Measurements from ENCODE around the genes ARL16 and HGS.

DNA sequence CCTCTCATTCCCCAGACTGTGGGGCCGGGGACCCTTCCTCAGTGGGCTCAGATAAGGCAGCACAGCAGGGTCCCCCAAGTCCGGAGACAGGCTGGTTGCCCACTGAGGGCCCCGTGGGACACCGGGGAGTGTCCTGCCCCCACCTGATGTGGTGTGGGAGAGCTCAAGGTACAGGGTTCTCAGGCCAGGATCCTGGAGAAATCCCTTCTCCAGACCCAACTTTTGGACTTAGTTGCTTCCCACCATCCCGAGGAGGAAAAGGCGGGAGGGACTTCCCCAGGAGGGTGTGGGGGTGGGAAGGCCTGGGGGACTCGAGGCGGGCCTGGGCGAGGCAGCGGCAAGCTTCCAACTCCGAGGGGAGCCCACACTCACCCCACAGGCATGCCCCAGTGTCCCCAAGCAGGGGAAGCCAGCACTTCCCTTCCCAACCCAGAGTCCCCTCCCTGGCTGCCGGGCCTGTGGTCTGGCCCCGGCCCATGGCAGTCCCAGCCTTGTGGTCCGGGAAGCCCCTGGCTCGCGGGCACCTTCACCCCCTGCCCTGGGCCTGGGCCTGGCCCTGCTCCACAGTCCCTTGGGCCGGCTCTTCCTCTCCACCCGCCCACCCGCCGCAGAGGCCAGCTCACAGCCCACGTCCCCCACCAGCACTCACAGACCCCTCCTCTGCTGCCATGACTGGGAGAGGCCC is 27.4 kb downstream of the BAHCC1 start:
- PRO-cap: no peak

- PRO-cap: no peak
Observed at GRCh38 chr17:81453746-81454157, 58.5 kb downstream of the BAHCC1 start.

DNA sequence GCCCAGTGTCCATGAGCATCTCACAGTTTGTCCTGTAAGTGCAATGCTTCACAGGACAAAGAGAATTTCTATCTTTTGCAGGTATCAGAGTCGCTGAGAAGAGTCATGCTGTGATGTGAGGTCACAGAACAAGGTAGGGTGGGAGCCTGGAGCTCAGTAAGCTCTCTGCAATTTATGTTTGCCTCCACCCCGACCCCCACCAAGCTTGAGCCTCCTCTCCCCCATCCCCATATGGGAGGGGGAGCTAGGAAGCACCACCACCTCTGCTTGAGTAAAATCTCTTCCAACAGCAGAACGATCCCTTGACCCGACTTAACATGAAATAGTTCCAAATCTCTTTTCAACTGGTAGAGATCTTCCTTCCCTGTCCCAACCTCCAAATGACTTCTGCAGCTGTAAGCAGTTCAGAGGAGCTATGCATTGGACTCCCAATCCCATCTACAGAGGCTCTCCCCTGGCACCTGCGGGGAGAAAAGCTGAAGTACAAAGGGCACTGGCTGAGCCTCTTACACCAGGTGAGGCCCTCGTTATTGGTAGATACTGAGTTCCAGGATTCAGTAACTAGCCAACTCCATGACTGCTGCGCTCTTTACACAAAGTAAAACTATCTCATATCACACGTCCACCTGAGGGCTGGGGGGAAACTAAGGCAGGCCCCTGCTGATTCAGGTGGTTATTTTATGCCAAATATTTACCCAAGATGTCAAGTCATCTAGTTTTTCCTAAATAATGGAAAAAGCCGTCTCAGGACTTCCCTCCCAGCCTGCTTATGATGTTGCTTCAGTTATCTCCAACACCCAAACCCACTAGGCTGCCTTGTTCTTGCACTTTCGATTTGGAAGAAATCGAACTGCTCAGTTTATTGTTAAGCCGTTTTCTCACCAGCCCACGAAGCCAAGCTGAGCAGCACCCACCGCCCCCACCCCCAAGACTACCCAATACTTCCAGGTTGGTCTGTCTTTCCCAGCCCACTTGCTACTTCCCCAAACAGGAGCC is 3.3 kb downstream of the ACTG1 start:
- PRO-cap: unidirectional peak, minus-strand start at position 933 of the sequence

DNA sequence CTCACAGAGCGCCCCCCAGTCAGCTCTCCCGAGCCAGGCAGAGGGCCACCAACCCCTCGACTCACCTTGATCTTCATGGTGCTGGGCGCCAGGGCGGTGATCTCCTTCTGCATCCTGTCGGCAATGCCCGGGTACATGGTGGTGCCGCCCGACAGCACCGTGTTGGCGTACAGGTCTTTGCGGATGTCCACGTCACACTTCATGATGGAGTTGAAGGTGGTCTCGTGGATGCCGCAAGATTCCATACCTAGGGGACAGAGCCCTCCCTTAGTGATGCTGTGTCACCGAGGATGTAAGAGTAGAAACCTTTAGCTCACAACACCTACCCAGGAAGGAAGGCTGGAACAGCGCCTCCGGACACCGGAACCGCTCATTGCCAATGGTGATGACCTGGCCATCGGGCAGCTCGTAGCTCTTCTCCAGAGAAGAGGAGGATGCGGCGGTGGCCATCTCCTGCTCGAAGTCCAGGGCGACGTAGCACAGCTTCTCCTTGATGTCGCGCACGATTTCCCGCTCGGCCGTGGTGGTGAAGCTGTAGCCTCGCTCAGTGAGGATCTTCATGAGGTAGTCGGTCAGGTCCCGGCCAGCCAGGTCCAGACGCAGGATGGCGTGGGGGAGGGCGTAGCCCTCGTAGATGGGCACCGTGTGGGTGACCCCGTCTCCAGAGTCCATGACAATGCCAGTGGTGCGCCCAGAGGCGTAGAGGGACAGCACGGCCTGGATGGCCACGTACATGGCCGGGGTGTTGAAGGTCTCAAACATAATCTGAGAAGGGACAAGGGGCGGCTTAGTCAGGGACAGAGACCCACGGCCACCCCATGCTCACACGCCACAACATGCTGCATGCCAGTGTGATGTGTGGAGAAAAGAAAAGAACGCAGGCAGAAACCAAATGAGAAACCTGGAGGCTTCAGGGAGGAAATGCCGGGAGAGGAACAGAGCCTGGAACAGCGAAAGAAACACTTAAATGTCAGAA is 1.4 kb downstream of the ACTG1 start:
- PRO-cap: no peak

DNA sequence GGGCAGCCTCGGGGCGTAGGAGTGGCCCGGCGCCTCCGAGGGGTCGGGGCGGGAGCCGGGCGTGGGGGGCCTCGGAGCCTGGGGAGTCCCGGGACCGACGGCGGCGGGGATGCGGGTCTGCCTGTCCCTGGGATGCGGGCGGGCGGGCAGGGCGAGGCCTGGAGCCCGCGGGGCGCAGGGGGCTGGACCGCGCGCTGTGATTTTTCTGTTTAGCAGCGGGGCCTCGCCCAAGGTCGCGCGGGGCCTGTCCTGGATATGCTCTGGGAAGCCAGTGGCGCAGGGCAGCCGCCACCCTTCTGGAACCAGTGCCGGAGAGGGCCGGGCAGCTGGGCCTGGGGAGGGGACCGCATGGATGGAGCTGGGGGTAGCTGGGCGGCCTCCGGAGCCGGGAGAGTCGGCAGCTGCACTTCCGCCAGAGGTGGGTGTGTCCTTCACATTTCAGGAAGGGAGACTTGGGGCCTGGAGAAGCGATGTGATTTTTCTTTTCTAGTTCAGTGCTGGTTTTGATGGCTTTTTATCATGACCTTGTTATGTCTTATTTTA is 2.5 kb upstream of the ACTG1 start:
- PRO-cap: bidirectional peak, plus-strand start at position 74 of the sequence, minus-strand start outside the sequence; bidirectional peak, plus-strand start at position 441 of the sequence, minus-strand start at position 411 of the sequence

GRCh38 chr17:81537064-81537772 is 9.0 kb downstream of the FSCN2 start:
- PRO-cap: no peak

DNA sequence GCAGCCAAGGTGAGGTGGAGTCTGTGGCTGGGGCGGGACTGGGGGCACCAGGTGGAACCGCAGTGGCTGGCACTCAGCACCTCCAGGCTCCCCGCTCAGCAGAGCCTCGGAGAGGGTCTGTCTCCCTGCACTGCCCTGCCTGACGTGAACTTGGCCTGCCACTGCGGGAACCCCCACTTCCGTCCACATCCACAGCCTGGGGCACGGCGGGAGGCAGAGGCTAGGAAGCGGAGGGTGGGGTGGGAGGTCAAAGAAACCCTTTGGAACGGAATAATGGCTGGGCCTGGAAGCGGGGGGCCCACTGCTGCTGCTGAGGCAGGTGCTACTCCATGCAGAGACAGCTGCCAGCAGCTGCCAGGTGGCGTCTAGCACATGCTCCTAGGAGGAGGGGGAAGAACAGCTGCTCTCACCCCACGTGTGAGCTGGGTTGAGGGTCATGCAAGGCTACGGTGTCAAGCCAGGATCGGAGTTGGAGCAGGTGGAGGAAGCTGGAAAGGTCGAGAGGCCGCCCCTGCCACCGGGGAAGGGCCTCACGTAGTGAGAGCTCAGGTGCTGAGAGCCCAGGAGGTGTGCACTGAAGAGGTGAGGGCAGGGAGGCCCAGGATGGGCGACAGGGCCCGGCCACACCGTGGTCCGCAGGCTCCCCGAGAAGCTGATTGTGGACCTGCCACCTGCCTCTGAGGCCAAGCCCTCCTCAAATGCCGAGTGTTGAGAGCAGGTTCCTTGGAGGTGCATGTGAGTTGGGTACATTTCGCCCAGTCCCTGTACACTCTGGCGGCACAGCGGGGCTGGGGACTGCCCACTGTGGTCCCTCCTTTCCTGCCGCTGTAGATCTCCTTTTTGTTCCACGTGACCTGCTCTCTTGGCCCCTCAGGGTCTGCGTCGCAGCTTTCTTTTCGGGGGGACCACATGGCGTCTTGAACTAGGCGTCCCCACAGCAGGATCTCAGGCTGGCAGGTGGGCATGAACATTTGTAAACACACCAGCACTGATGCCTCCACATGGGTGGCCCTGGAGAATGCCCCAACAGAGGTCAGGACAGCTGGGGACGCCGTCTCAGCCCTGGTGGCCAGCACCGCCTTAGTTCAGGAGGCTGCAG is 9.9 kb downstream of the FSCN2 start:
- PRO-cap: no peak

DNA sequence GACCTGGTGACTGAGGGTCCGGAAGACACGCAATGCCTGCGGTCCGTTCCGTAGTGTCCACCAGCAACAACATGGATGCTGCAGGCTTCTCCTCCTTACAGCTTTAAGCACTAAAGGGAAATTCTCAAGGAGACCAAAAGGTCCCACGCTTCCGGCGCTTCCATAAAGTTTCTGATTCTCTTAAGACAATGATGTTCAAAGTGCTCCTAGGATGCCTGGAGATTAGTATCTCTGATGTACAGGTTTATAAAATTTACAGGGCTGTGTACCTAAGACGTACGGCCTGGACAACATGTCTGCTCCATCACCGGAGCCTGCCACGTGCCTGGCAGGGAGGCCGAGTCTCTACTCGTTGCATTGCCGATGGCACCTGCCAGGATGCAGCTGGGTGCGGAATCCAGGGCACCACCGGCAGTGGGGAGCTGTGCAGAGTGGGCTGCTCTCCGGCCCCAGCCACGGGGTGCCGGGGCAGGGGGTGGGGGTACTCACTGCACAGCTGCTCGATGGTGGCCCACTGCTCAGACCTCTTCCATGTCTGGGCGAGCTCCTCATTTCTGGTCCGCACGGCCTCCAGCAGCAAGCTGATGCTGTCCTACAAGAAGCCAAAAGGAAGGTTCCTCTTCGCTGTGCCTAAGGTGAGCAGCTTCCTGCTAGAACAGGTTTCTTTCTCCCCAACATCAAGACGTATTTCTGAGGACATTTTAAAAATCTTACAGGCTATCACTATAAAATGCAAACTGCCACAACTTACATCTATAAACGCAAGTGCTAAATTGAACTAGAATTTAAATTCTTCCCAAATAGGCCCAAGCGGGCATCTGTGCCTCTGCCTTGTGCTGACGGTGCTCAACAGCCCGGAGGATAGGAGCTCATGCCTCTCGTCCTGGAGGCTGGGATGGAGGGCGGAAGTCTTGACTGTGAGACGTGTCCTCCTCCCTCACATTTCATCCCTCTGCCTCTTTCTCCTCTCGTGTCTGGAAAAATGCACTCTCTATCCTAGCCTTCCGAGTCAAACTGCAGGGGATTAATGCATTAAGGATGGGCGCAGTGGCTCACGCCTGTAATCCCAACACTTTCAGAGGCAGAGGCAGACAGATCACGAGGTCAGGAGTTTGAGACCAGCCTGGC is 13.2 kb upstream of the FAAP100 start:
- PRO-cap: no peak

- PRO-cap: unidirectional peak, plus-strand start at chr17:81566797
Observed at GRCh38 chr17:81566150-81567170, 14.3 kb upstream of the FAAP100 start.

DNA sequence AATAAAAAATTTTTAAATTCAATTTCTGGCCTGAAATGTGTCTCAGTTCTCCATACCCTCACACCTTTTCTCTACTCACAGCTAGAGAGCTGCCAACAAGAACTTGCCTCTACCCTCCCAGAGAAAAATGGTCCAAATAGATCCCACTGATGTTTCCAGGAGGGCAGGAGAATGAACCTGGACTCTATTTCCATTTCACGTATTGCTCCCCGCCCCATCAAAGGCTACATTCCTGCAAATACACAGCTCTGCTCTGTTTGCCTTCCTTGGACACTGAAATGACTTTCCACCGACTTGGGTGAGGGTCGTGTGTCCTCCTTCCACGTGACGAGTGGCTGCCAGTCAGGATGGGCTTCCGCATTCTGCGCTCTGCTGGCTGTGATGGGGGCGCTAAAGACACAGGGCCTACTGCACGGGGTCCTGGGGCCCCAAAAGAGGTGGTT is 21.5 kb upstream of the FAAP100 start:
- PRO-cap: no peak

DNA sequence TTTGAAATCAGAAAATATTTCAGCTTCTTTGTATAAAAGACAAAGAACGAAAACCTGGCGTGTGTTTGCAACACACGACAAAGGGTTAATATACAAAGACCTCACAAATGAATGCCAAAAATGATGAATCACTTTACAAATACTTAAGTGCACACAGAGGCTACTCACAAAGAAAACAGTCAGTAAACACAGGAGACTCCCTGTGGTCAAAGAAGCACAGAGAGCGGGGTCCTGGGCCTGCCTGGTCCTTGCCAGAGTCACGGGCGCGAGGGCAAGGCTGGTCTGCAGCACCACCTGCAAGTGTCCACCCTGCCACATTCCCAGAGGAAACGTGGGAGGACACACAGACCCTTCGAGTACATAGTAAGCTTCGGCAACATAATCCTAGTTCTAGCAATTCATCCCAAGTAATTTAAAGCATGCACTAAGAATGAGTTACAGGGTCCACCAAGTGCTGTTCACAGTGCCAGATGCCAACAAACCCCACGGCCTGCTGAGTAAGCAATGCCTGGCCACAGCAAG is 24.5 kb upstream of the FAAP100 start:
- PRO-cap: no peak

DNA sequence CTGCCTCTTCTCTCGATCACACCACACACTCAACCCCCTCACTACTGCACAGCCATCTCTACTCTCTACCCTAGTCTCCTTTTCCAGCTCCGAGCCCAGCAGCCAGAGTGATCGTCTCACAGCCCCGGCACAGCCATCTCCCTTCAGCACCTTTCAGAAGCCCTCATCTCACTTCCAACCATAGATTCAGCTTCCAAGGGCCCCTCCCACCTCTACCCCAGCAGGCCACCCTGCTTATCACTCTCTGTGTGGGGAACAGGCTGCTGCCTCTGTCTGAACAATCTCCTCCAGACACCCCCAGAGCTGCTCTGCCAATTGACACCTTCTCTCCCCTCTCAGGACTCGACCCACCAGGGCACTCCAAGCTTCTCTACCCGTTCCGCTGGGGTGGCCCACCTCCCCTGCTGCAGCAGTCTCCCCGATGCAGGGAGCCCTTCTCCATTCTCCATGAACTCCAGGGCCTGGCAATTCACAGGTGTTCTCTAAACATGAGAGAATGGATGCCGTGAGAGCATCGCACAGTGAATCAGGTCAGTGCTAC is 28.2 kb upstream of the FAAP100 start:
- PRO-cap: no peak

DNA sequence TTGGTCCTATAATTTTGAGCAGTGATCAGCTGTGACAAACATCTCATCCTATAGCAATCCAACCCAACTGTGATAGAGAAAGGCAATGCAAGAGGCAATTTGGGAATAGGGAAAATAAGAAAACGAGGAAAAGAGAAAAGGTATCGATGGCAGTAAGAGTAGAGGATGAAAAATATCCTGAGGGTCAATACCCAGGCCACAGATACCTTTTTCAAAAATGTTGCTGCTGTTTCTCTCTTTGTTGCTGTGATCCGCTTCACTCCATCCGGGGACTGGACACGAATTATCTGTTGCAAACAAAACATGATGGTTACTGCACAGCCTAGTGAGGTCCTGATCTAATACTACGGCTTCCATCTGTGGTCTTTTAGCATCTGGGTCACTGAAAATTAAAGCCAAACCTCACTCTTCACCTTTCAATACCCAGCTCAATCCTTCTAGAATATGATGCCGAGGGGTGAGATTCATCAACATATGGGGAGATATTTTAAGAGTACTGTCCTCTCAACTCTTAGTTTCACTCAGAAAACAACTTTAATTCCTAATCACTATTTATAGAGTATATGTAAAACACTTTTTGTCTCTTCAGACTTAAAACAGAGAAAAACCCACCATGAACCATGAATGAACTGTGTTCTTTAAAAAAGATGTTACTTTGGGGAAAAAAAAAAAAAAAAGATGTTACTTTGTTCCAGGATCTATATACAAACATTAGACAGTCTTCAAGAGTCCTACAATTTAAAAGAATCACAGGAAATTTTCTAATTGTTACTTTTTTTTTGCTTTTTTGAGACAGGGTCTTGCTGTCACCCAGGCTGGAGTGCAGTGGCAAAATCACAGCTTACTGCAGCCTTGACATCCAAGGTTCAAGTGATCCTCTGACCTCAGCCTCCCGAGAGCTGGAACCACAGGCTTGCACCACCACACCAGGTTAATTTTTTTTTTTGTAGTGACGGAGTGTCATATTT is 7.1 kb downstream of the NPLOC4 start:
- PRO-cap: no peak

DNA sequence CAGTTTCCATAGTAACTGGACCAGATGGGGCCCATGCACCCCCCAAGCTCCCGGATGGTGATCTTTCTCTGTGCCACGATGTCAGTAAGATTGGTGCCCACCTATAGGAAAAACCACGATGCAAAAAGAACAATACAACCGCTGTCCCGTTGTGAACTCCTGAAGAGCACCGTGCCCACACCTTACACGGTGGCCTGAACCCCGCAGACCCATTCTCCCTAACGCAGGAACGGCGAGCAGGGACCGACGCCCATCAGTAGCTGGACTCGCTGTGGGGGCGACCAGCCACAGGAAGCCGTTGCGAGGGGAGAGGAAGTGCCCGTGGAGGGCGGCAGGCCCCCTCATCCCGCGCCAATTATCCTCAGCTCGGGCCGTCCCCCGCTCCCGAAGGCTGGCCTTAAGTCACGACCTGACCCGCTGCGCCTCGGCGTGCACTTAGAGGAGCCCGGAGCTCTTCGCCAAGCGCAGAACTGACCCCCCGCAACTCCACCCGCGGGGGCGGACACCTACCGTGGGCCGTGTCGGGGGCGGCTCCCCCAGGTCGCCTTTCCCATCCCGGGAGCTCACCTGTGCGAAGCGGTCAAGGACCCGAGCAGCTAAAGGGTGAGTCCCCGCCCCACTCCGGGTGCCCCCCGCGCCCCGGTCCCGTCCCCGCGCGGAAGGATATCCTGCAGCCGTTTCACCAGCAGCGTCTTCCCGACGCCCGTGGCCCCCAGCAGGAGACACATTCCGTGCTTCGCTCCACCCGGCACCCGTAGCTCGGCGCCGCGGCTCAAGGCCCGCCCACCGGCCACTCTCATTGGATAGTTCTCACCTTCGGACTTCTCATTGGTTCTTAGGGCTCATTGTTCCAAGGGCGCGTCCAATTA is at the start of gene ARL16:
TSS of gene ARL16 (minus strand) at position 772 of the 869 bp plus-strand sequence.
- PRO-cap: bidirectional peak, plus-strand start outside the sequence, minus-strand start at position 738 of the sequence

GRCh38 chr17:81683895-81684285 is at the start of gene HGS:
Gene HGS, plus strand, starts transcription at chr17:81684011.
- PRO-cap: bidirectional peak, plus-strand start at chr17:81684011, minus-strand start at chr17:81683763

- PRO-cap: no peak
Observed at GRCh38 chr17:81686785-81687231, 3.0 kb downstream of the HGS start.

GRCh38 chr17:81709894-81711066 is 1.8 kb upstream of the SLC25A10 start:
- PRO-cap: no peak

DNA sequence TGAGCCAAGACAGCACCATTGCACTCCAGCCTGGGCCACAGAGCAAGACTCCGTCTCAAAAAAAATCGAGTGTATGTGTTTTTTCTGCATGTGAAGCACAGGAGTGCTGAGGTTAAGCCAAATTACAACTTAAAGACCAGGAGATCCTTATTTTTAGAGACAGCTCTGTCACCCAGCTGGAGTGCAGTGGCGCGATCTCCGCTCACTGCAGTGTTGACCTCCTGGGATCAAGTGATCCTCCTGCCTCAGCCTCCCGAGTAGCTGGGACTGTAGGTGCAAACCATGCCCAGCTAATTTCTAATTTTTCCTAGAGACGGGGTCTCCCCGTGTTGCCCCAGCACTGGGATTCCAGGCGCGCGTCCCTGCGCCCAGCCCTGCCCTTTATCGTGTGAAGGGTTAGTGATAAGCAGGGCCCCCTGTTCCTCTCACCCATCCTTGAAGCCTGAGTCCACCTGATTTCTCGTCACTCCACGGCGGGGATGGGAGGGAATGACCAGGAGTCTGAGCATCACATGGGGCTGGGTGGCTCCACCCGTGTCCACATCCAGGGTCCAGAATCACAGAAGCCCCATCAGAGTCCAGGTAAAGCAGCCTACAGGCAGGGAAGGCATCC is 7.6 kb upstream of the PPP1R27 start:
- PRO-cap: no peak

DNA sequence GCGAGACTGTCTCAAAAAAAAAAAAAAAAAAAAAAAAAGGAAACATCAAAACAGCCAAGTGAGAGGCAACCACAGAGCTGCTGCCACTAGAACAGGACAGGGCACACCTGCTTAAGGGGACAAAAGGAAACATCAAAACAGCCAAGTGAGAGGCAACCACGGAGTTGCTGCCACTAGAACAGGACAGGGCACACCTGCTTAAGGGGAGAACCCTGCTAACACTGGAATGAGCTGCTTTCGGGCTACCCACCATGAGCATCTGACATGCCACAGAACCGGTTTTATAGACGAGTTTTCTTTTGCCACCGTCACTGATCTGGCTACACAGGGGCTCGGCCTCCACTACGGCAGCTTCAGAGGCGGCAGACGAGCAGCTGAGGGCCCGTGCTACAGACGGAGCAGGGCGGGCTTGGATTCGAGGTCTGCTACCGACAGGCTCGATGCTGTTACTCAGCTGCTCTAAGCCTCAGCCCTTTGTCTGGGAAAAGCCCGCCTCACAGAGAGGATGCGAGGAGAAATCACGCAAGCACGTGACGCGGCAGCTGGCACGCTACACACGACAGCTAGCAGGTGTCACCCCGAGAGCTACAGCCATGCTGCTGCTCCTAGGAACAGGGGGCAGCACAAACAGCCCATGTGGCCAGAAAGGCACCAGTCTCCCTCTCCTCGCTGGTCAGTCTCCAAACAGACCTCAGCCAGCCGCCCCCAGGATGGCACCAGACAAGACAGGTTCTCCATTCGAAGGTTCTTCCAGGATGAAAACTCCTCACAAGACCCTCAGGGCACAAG is 1.9 kb downstream of the P4HB start:
- PRO-cap: no peak

- PRO-cap: unidirectional peak, minus-strand start at chr17:81868402
Observed at GRCh38 chr17:81867921-81868438, 3.2 kb downstream of the ARHGDIA start.